Panc1 (cell line): ENCODE measurements around a stretch of chr2.

GRCh38 chr2:23533097-23533613 is 148.2 kb downstream of the KLHL29 start:
- RRBS, 2 experiments = no CpG with 5 or more reads among the region's 10 CpGs

DNA sequence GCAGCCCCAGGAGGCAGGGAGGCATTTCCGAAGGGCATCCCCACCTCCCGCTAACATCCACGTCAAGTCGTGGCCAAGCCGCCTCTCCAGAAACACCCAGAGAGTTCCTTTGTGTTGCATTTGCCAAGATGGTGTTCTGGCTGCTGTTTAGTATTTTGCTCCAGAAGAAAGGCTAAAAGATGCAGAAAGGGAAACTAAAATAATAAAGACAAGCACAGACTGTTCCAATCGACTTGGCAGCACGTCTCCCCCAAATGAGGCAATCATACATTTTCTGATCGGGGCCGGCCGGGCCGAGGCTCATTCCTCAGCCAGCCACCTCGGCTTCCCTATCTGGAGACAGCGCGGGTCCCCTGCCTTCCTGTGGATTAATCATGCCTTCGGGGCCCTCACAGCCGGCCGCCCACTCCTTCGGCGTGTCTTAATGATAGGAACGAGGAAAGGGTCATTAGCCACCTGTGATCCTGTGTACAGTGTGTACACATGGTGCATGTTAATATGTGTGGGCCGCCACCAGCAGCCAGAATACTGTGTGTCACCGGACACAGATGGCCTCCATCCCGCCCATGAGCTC is 169.2 kb downstream of the KLHL29 start:
- RRBS, 2 experiments = 81 to 96% methylated on average over 2 to 7 of the region's 23 CpGs

GRCh38 chr2:23593719-23594722 is 209.0 kb downstream of the KLHL29 start:
- RRBS, 2 experiments = 50 to 63% methylated on average over 6 of the region's 25 CpGs

DNA sequence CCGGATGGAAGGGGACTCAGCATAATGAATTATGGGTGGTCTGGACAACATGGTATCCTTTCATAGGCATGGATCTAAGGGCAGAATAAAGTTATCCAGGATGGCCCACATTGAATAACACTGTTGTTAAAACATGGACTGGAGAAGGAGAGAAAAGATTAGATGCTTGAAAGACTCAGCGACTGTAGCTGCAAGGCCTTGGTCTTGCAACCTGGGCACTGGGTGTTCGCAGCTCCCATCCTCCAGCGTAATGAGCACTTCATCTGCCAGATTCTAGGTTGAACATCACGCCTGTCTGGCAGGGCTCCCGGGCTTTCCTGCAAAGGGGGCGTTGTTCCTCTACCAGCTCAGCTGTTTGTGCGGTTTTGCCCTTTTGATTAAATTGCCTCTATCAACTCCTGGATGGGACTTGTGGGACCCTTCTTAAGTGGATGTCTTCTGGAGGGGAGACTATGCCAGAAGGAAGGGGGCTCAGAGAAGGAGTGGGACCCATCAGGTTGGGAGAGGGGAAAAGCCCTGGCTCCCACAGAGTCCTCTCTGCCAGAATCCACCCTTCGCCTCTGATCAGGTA is 215.4 kb downstream of the KLHL29 start:
- RRBS, 2 experiments = no CpG with 5 or more reads among the region's 9 CpGs

- RRBS, 2 experiments = no CpG with 5 or more reads among the region's 15 CpGs
Observed at GRCh38 chr2:23925640-23926307, 1.1 kb downstream of the ATAD2B start.

- RRBS, 2 experiments = no CpG with 5 or more reads among the region's 16 CpGs
Observed at GRCh38 chr2:24361043-24361391, 681 bp upstream of the ITSN2 start.

DNA sequence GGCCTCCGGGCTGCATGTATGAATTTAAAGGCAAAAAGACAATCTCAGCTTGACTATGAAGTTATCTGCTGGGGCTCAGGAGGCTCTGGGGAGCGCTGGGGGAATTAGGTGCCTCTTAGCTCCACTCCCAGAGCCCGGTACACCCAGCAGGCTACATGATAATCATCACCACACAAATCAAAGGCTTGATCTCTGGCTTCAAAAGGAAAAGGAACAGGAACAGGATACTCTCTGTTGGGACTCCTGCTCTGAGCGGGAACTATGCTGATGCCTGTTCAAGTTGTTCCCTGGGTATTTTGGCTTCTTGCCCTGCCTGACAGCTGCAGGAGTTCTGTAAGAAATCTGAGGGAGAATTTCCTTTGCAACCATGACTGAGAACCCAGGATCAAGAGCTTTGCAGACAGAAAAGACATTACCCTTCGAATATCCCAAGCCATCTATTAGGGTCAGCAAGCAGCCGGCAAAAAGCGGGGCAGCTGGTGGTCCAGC is 55.2 kb upstream of the NCOA1 start:
- RRBS, 2 experiments = 42% methylated on average over 2 of the region's 7 CpGs; no CpG with 5 or more reads in 1 of the 2 experiments

DNA sequence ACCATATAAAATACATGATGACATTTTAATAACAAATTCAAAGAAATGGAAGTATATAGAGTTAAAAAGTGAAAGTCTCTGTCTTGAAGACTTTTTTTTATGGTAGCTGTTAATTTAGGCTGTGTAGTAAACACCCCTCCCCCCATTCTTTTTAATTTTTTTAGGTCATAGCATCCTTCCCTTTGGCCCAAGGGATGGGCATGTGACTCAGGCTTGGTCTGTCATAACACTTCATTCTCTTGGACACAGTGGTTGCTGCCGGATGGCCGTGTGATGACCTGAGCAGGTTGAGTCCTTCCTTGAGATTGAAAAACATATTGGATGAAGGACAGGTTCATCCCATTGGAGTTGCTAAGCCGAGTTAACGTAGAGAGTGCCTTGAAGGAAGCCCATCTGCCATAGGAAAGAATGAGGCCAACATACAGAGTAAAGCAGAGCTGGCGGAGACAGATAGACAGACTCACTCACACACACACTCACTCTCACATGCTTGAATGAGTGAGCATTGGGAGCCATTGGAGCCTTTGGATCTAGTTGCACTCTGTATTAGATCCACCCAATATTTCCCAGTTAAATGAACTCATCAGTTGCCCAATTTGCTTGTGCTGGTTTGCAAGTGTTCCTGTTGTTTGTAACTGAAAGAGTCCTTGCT is 14.6 kb downstream of the NCOA1 start:
- RRBS, 2 experiments = no CpG with 5 or more reads among the region's 5 CpGs

- RRBS, 2 experiments = no CpG with 5 or more reads among the region's 1 CpG
Observed at GRCh38 chr2:24668310-24668842, 124.8 kb downstream of the PTRHD1 start.

DNA sequence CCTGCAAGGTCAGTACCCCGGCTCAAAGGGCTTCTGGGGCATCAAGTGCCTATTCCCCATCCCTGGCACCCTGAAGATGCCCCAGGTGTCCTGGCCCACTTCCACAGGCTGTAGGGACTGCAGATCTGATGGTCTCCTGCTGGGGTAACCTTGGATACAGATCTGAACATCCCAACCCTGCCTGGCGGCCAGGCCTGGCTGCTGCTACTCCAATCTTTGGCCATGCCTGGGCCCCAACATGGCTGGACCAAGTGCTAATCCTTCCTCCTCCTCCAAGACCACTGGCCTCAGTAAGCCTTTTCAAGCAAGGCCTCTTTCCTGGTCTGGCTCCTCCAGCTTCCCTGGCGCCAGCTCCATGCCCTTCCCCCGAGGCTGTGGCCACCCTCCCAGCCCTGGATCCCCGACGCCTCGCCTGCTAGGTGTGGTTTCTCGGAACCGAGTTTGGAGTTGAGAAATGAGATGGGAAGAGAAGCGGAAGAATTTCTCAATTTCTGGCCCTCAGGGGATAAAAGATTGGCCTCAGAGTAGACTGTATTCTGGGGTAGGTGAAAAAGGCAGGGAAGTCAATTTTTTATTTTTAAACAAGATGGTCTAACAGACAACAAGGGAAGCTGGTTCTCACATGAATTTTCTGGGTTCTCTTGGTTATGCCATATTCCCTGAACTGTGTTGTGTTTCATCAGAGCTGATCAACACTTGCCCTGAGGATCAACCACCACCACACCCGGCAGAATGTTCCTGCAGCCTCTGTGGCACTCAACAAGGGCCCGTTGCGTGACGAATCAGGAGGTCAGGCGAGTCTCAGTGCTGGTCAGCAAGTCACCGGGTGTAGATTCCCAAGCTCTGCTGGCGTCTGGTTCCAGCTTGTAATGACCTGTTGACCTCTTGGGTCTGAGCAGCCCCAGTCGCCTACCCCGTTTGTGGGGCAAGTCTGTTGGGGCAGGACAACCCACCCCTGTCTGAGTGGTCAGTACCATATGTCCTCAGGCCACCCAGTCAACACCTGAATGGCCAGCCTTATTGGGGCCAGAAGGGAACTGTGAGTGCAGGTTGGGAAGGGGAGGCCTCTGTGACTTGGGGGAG is 46.3 kb downstream of the ADCY3 start:
- RRBS, 2 experiments = 91 to 95% methylated on average over 3 of the region's 19 CpGs

DNA sequence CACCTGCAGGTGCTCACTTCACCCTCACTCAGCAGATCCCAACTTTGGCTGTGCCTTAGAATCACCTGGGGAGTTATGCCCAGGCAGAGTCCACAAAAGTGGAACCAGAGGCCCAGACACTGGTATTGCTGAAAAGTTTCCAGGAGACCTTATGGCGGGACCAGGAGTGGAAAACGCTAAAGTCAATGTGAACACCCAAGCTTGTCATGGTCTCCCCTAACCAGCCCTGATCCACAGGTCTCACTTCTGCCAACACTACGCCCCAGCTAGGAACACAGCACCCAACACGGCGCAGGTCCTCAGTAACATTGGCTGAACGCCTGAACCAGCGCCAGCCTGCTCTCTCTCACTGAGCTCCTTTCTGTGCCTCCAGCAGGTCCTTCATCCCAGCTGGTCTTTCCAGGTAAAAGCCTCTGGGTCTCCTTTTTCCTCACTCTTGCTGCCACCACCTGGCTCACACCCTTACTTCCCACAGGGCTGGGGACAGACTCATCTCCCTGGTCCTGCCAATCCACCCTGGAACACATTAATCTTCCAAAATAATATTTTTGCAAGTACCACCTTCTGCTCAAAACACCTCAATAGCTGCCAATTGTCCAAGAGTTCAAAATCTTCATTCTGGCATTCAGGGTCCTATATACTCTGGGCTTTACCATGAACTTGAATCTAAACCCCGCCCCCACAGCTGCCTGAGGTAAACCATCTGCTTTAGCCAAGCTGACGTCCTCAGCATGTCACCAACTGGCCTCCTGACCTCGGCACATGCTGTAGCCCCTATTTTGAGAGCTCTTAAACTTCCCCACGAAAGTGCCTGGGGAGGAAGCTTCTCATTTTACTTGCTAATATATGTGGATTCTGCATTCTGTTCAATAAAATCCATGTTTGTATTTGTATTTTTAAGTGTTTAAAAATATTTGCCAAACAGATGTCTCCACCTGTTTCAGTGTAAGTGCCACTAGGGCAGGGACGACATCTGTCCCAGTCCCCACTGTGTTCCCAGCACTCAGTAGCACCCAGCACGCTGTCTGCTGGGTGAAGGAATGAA is 34.5 kb downstream of the ADCY3 start:
- RRBS, 2 experiments = no CpG with 5 or more reads among the region's 13 CpGs

- RRBS, 2 experiments = 1 to 6% methylated on average over 26 to 36 of the region's 52 CpGs
Observed at GRCh38 chr2:24920412-24920843, 391 bp upstream of the ADCY3 start.

- RRBS, 2 experiments = no CpG with 5 or more reads among the region's 13 CpGs
Observed at GRCh38 chr2:25077947-25078900, 36.3 kb downstream of the EFR3B start.

DNA sequence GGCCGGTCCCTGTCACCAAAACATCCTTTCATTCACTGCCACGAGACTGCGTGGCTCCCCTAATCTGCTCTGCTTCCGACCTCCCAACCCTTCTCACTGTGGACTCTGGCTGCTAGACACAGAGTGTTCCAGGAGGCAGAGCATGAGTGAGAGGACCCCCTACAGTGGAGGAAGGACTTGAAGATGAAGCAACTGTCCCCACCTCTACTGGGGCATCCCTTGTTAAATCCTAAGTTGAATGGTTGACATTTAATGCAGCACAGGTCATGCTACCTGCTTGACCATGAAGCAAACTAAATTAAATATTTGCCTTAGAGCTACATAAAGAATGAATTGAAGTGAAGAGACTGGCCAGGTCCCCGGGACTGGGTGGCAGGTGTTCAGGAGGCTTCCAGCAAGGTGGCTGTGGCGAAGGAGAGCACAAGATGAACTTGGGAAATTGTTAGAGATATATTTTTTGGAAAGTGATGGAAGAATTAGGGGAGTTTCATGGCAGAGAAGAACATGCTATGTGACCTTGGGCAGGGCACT is 37.1 kb downstream of the EFR3B start:
- RRBS, 2 experiments = no CpG with 5 or more reads among the region's 6 CpGs

DNA sequence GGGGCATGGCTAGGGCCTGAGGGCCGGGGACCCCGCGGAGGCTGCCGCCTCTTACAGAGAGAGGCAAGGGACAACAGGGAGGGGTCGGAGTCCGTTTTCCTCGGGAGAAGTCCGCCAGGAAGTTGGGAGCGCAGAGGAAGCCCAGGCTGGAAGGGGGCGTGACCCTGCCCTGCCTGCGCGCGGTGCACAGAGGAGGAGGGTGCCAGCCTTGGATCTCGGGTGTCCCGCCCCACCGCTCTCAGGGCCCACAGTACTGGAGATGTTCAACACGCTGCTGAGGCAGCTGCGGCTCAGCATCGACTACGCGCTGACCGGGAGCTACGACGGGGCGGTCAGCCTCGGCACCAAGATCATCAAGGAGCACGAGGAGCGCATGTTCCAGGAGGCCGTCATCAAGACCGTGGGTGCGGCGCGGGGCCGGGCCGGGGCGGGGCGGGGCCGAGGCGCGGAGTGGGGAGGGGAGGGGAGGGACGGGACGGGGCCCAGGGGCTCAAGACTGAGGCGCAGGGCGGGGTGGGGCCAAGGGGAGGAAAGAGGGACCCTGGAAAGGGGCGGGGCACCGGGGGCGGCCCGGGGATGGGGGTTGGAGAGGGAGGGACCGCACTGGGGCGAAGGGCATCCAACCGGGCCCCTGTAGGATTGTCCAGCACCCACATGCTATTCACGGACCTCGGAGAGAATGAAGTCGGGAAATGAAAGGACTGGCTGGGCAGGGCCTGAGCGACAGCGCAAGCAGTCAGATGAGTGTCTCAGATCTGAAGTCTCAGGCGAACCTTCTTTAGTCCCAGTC is 36.7 kb downstream of the POMC start:
- RRBS, 2 experiments = 28 to 54% methylated on average over 4 to 15 of the region's 57 CpGs

- RRBS, 2 experiments = 21 to 24% methylated on average over 37 of the region's 86 CpGs
Observed at GRCh38 chr2:25215681-25216683, 47.6 kb upstream of the POMC start.

DNA sequence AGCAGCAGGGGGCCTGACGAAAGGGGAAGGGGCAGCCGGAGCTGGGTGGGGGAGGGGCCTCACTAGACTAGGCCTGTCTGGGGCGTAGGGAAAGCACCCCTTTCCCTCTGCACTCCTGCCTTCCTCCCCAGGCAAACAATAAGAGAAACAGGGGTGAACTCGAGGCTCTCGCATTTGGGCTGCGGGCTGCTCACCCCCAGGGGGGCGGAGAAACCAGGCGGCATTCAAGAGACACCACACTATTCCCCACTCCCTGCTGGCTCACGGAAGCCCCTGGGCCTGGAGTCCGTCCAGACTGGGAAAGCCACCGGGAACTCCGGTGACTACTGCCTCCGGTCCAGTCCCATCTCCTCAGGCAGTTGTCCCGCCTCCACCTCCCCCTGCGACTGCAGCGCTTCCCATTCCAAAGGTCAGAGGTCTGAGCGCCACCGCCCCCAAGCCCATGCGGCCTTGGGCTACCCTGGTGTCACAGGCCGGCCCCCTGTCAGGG is 82.8 kb upstream of the POMC start:
- RRBS, 2 experiments = no CpG with 5 or more reads among the region's 20 CpGs

GRCh38 chr2:25274856-25275797 is 66.6 kb downstream of the DNMT3A start:
- RRBS, 2 experiments = no CpG with 5 or more reads among the region's 31 CpGs

DNA sequence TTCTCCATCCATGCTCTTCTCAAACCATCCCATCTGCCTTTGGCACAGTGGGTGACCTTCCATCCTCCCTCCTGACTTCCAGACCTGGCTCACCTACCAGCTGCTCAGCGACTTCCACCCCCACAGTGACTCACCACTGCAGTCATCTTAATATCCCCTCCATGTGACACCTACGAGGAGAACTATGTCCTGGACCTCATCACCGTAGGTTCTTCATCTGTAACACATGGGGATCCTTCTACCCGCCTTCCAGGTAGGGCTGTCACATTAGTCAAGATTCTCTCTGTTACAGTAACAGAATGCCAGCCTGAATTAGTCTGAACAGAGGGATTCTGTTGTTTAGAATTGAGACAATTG is 5.8 kb upstream of the DNMT3A start:
- RRBS, 2 experiments = no CpG with 5 or more reads among the region's 4 CpGs

GRCh38 chr2:25474034-25474454 is 132.3 kb upstream of the DNMT3A start:
- RRBS, 2 experiments = no CpG with 5 or more reads among the region's 2 CpGs